Metastatic Lung Carcinoma in the Adrenal Gland (tissue), 1 donor: ENCODE data around the gene RBM6.

GRCh38 chr3:49674509-49674923 is 365 bp downstream of the APEH start:
- PRO-cap, result no peak

DNA sequence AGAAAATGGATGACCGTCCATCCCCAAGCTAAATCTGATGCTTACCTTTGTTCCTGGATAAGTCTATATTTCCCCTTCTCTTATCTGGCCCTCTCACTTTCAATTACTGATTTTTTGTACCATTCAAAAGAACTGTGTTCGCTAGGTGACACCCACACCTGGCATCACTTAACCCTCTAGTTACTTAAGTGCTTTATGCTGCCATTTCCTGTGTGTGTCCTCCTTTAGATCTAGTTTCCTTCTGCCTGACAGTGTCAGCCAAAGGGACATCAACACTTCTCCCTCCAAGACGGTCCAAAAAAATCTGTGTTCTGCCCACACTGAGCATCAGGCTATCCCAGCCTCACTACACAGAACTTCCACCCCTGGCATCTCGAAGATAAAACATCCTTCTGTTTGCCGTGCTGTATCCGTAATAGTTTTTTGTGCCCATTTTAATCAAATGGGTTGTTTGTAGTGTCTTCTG is 14.9 kb upstream of the GMPPB start:
- PRO-cap, result no peak

GRCh38 chr3:49882044-49882534 is 12.4 kb upstream of the CAMKV start:
- PRO-cap, result no peak

DNA sequence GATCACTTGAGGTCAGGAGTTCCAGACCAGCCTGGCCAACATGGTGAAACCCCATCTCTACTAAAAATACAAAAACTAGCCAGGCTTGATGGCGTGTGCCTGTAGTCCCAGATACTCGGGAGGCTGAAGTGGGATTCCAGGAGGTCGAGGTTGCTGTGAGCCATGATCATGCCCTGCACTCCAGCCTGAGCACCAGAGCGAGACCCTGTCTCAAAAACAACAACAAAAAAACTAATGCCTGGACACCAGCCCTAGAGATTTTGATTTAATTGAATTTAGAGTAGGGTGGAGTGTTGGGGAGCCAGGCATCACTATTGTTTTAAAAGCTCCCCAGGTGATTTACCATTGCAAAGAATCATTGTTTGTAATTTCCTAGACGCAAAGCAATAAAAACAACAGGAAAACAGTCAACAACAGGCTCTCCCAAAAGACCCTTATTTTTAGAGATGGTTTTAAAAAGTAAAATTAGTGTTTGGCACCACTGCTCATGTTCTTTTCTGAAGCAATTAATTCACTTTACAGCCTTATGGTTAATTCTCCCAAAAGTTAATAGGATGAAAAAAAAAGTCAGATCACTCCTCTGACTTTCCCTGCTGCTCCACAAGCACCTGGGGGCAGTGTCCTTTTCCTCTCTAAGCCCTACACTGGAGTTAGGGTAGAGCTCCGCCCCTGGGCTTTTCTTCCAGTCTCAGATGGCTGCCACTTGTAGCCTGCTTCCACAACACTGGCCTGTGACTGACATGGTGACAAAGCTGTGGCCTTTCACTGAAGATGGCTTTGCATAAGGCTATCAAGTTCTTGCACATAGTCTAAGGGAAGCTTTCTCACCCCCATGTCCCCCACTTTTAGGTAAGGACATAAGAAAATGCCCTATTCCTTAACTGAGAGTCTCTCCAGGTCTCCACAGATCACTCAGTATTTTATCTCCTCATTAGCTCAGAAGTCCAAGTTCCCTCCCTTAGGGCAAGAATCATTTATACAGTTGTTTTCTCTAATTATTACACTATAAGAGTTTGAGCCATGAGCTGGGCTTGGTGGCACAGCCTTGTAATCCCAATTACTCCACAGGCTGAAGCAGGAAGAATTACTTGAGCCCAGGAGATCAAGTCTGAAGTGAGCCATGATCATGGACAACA is 1.2 kb upstream of the MON1A start:
- PRO-cap, result no peak

DNA sequence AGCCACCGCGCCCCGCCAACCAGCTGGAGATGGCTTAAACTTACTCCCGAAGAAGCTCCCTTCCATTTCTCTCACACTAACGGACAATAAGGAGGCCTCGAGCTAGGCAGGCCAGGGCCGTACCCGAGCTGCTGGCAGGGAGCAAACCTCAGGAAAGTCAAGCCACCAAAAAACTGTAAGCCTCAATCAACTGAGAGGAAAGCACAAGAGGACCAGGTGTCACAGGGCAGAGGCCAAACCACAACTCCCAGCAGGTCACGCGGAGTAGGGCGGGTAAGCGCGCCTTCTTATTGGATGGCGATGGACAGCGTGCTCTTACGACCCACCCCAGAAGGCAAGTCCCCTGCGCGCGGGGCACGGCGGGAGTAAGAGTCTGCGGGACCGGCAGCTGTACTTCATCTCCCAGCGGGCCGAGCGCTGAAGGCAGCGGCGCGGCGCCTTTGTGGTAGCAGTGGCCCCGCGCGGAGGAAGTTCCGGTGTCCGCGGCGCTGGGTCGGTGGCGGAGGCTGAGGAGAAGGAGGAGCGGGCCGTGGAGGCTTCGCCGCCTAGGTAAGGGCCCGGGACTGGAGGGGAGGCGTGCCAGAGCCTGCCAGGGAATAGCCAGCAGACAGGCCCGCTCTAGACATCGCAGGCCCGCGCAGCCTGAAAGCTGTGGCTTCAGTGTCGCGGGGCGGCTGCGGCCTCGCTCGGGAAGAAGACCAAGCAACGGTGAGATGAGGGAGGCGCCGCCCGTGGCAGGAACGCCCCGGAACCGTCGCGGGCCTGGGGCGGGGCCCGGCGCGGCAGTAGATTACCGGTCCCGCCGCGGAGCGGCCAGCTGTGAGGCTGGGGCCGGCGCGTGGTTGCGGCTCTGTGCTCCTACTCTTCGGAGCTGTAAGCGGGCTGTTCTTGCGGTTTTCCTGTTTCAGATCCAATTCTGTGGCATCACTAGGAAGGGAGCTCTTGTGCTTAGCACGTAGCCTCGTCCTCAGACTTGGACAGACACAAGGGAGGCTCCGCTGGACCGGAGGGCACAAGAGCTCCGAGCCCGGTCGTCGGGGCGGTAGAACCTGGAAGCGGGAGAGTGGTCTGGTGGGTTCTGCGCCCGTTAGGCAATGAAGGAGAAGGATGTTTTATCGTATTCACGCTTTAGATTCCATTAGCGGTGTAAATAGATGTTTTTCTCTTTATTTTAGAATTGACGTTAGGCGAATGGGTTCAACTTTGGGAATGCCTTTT is at the start of gene RBM6:
RBM6 (plus strand) TSS at position 474 of the 1,218 bp plus-strand sequence.
- PRO-cap, result bidirectional peak, plus-strand start at position 368 of the sequence, minus-strand start at position 240 of the sequence; bidirectional peak, plus-strand start at position 816 of the sequence, minus-strand start at position 676 of the sequence

- PRO-cap, result no peak
These were observed 43.5 kb downstream of the RBM6 start for GRCh38 chr3:49983229-49984009.

GRCh38 chr3:50066089-50066711 is 22.5 kb upstream of the RBM5 start:
- PRO-cap, result no peak

DNA sequence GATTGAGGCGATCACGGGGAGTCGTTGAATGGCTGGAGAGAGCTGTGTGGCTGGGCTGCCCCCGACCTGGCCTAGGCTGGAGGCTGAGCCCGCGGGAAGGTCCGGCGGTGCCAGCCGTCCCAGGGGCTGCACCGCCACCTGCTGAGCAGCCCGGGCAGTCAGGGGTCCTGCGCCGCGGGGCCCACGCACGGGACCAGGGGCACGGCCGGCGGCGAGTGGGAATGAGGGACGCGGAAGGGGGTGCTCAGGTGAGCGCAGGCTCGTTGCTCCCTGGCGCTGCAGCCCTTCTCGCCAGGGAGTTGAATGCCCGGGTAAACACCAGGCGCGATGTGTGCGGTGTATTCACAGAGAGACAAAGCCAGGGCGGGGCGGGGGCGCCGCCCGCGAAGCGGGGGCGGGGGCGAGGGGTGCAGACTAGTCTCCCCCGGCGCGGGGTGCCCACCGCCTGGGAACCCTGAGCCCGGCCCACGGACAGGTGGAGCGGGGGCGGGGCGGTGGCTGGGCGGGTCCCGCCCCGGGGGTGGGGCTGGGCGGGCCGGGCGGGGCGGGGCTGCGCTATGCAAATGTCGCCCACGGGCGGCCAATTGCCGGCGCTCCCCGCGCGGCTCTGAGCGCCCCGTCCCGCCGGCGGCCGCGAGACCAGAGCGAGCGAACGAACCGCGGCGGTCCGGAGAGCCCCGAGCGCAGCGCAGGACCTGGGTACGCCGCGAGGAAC is 518 bp upstream of the SEMA3F start:
- PRO-cap, result bidirectional peak, plus-strand start at position 636 of the sequence, minus-strand start at position 473 of the sequence

DNA sequence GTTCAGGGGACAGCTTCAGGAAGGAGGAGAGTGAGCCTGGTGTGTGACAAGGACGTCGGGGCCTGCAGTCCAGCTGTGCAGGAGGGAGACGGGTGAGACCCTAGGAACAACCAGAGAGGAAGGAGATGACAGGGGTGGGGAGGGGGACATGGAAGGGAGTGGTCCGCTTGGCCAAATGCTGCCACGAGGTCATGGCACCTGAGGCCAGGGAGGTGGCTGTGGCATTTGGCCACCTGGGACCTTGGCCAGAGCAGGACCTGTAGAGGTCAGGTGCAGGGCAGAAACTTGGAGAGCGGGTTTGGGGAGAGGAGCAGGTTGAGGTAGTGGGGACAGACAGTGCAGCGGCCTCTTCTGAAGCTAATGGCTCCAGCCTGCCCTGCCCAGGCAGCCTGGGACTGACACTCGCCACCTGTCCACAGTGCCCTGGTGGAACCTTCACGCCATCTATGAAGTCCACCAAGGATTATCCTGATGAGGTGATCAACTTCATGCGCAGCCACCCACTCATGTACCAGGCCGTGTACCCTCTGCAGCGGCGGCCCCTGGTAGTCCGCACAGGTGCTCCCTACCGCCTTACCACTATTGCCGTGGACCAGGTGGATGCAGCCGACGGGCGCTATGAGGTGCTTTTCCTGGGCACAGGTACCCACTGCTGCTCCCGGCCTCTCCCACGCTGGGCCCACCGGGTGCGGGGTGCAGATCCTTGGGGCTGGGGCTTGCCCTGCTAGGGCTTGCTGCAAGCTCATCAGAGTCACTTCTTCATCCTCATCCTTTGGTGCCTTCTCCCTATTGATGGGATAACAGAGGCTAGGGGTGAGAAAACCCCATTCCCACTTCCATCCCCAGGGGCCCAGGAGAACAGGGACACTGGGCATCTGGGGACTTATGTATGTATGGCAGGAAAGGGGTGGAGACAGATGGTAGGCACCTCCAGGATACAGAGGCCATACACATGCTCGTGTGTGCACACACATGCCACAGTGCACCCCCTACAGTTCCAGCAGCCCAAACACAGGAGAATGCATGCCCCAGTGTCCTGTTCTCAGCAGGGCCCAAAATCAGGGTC is 6.9 kb upstream of the GNAT1 start:
- PRO-cap, result no peak

DNA sequence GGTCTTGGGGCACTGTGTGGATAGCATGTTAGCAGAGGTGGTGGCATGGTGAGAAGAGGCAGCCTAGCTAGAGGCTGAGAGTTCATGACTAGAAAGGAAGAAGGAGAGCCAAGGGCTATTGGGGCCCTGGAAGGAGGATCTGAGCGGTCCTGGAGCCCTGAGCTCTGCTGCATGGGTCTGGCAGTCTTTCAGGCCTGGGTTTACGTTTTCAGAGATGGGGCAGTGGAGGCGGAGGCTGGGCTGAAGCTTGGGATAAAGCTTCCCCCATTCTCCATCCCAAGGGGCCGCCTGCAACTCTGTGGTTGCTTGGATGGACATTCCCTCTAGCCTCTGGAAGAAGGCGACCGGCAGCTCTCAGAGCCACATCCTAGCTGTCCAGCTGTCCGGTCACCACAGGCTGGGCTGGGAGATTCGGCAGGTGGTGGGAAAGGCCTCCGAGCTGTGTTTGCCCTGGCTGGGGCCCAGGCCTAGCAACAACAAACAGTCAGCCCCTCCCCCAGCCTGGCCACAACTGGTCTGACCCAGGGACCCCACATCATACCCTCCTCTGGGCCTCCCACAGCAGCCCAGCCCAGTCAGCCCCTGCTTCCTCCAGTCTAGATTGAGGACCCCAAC is 1.9 kb upstream of the SLC38A3 start:
- PRO-cap, result no peak

DNA sequence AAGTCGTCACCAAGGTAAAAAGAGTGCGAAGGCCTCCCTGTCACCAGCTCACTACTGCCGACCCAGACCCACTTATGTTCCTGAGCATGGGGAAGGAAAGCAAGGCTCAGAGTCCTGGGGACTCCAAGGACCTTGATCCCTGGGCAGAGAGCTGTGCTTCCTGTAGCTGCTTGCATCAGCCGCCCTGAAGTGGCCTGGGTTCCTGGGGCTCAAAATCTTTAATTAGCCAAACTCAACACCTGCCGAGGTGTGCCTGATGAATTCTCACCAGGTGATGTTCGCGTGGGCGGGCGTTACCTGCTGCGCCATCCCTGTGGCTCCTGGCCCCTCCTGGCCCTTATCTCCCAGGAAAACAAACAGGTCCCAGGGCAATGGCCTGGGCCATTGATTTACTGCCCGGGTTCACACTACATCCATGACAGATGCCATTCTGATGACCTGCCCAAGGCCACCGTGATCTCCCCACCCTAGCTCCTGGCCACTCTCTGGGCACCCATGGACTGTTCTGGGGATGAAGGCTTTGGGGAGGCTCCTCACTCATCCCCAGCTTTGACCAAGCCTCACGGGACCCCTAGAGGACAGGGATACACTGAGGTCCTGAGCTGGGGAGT is 5.5 kb downstream of the SLC38A3 start:
- PRO-cap, result no peak

DNA sequence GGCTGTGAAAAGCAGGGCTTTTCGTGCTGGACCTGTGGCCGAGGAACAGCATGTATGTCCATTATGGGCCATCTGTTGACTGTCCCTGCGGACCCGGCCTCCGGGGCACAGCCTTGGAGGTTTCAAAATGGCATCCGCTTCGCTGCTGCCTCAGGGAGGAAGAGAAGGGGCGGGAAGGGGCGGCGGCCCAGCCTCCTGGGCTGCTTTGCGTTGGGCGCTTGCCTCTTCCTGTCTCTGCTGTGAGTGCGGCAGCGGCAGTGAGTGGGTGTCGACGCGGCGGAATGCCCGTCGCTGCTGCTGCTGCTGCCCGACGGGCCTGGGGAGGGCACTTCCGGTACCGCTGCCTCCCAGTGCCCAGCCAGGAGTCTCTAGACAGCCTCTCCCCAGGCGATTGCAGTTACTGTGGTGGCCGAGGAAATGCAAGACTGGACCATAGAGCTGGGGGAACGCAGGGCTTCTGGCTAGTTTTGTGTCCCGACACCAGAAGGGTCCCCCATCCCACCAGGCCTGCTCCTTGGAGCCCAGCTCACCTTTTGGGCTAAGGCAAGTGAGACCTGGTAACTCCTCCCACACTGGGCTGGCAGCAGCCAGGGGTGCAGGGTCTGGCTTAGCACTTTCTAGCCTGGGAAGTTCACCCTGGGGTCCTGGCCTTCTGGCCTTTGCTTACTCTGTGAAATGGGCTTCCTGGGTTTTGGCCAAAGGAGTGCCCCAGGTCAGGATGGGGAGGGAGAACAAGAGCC is 2.0 kb downstream of the GNAI2 start:
- PRO-cap, result bidirectional peak, plus-strand start at position 257 of the sequence, minus-strand start at position 152 of the sequence

DNA sequence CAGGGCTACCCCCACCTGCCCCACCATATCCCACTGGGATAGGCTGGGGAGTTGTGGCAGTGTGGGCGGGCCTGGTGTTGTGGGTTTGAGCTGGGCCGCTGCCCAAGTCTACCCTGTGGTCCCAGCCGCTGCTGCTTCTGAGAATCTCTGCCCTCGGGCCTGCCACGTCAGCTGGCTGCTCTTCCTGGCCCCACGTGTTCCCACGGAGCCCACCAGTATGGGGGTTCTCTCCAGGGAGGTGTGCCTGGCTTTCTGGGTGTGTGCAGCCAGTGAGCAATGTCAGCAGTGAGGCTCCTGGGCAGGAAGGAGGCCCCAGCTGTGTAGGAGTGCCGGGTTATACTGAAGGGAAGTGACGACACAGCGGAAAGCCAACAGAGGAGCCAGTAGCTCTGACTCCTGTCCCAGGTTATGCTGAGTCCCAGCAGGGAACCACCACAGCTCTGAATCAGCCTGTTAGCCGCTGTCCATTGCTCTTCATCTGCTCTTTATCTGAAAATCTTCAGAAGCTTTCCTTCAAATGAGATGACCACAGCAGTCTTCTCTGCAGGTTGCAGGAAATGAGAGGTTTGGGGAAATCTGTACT is 10.6 kb downstream of the GNAI2 start:
- PRO-cap, result no peak

- PRO-cap, result no peak
These were observed 826 bp downstream of the SEMA3B start for GRCh38 chr3:50269598-50270347.

GRCh38 chr3:50319731-50320592 is 2.6 kb downstream of the HYAL2 start:
- PRO-cap, result bidirectional peak, plus-strand start at chr3:50320043, minus-strand start at chr3:50319936

- PRO-cap, result bidirectional peak, plus-strand start at chr3:50365372, minus-strand start at chr3:50365181
These were observed 5.9 kb upstream of the TMEM115 start for GRCh38 chr3:50365018-50365914.

GRCh38 chr3:50592011-50593311 is 19.1 kb downstream of the CISH start:
- PRO-cap, result no peak

GRCh38 chr3:50620365-50621279 is 3.7 kb downstream of the MAPKAPK3 start:
- PRO-cap, result no peak

GRCh38 chr3:50625956-50626590 is 9.1 kb downstream of the MAPKAPK3 start:
- PRO-cap, result no peak

- PRO-cap, result no peak
These were observed 17.5 kb upstream of the DOCK3 start for GRCh38 chr3:50657287-50657591.